ENCODE measurements around a stretch of chr1.

DNA sequence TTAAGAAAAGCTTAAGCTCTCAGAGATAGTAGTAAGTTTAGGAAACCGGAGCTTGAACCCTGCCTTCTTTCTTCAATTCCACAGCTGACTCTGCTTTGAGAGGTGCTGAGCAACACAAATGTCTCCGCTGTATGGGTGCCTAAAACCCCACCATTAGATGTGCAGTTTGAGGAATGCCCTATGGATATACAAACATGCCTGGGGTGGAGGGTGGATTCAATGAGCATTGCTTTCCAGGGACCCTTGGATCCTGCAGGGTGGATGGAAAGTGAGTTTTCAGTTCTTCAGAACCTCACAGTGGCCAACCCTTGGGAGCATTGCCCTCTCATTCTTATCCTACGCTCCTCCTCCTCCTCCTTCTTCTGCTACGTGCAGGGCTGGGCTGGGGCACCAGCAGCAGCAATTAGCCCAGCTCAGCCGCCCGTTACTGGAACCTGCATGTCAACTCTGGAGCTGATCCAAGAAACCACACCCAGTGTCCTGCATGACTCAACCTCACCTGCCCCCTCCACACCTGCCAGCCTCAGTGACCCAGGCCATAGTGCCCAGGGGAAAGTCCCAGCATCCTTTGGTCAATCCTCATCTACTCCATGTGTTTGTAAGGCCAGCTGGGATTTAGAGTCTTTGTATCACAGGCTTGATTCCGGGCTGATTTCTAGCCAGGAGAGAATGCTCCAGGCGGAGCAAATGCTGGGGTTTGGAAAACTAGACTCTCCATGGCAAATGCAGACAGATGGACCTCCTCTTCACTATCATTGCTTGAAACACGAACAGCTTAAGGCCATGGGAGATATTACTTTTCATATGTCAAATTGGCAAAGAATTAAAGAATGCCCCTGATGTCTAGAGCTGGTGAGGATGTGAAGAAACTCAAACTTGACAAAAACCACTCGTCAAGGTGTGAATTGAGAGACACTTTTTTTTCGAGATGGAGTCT lies 12.6 kb downstream of the ELF3 start:
- RRBS = no CpG with 5 or more reads among the region's 11 CpGs

DNA sequence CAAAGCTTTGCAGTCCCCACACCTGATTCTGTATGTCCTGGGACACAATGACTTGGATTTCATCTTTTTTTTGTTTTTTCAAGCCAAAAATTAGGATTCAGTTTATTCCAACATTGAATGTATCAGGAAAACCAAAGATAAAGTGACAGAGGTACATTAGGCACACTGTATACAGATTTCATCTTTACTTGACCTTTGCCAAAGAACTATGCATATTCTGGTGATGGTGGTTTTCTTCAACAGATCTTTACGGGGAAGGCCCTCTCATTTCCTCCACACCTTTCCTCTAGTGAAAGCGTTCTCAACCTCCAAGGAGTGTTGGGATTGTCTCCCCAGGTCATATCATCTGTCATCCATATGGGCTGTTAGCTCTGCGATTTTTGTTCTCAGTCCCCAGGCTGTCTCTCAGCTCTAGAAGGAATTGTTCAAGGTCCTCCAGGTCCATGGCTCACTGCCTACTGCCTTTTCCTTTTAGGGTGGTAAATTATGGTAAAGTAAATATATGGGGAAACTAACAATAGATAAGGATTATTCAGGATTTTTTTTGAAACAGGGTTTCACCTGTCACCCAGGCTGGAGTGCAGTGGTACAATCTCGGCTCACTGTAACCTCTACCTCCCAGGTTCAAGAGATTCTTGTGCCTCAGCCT lies 37.5 kb downstream of the ELF3 start:
- RRBS = no CpG with 5 or more reads among the region's 4 CpGs

DNA sequence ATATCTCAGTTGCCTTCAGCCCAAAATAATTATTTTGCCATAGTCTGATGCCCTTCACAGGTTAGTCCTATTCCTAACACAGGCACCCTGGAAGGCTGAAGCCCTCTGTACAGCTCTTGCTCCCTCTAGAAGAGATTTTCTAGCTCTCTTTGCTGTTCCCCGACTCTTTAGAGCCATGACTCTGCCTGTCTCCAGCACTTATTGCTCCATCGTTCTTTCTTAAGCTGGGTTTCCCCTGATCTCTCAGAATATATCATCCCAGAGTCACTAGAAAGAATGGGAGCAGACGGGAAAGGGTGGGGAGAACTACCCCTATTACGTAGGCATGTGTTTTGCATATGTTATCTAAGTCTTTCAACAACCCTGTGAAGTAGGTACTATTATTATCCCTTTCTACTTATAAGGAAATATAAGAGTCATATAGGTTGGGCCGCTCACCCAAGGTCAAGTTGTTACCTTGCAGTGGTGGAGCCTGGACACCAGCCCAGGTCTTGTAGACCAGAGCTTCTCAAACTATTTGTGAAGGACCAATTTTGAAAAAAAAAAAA lies 38.7 kb downstream of the ELF3 start:
- RRBS = no CpG with 5 or more reads among the region's 5 CpGs

DNA sequence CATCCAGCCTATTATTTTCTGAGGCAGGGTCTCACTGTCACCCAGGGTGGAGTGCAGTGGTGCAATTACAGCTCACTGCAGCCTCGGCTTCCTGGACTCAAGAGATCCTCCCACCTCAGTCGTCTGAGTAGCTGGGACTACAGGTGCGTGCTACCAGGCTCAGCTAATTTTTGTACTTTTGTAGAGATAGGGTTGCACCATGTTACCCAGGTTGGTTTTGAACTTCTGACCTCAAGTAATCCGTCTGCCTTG lies 8.0 kb downstream of the ARL8A start:
- RRBS = no CpG with 5 or more reads among the region's 4 CpGs

DNA sequence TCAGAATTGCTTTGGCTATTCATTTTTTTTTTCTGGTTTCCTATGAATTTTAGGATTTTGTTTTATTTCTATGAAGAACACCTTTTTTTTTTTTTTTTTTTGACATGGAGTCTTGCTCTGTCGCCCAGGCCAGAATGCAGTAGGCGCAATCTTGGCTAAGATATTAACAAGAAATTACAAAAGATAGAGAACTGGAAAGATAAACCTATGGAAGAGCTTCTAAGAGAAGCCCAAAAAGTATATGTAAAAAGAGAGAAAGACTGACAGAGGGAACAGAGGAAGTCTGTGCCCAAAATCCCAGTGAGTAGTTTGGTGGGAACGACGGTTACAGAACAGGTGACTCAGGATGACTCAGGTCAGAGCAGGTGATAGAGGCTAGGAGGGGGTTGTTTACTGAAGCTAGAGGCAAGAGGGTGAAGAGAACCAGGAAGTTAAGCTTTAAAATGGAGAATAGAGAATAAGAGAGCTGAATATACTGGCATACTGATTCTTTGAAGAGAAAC lies 134.7 kb downstream of the PPP1R12B start:
- RRBS = no CpG with 5 or more reads among the region's 4 CpGs

DNA sequence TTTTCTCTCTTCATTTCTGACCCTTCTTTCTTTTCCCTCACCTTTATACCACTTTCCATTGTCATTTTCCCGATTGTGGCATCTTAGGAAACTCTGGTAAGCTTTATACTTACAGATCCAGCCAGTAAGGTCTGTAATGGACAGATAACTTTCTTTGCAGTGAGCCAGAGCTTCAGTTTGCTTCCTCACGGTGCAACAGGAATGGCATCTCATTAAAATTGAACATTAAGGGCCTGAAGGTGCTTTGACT lies 171.5 kb downstream of the SYT2 start:
- RRBS = no CpG with 5 or more reads among the region's 2 CpGs

DNA sequence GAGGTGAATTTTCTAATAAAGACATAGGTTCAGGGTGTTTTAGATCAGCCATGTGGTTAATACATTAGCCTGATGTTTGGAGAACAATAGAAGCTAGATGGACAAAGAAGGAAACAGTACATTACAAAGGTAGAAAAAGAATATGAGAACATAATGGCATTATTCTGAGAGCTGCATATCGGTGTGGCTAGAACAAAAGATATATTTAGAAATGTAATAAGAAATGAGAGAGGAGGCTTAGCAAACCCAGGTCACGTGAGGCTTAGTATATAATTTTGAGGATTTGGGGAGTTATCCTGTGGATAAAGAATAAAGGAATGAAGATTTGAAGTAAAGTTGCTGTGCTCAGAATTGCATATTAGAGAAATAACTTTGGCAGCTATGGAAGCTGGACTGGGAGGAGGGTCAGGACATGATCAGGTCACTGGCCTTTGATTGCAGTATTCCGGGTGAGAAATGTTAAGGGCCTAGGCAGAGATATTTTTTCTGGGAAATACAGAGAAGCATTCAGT lies 164.5 kb downstream of the SYT2 start:
- RRBS = no CpG with 5 or more reads among the region's 3 CpGs

DNA sequence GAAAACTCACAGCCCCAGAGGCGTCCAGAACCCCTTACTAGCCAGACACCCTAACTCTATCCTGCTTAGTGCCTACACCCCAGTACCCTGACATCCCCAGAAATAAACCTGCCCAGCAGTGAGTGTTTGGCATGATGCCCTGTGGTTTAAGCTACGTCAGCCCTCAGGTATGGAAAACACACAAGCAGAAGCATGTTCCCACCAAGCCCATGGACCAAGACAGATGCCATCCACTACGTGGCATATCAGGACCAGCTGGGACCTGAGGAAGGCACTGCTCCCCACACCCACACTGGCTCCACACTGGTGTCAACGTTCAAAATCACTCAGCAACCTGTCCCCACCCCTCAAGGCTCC lies 116.4 kb downstream of the SYT2 start:
- RRBS = no CpG with 5 or more reads among the region's 4 CpGs

GRCh38 chr1:202861399-202862300 lies 27.3 kb downstream of the RABIF start:
- RRBS = 9% methylated on average over 4 of the region's 51 CpGs

GRCh38 chr1:202940835-202941881 lies 14.1 kb upstream of the KLHL12 start:
- RRBS = no CpG with 5 or more reads among the region's 6 CpGs

DNA sequence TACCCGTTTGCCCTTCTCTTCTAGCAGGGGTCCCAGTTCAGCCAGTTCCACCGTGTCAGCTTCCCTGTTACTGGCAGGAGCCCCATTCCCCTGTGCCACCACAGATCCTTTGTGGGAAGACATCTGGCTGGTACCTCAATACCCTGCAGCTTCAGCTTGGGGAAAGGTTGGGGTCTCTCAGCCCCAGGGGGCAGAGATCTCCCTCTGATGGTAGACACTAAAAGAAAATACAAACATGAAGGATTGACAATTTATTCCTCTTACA lies 7.2 kb downstream of the ADIPOR1 start:
- RRBS = no CpG with 5 or more reads among the region's 2 CpGs

GRCh38 chr1:203026914-203027275 lies 604 bp downstream of the PPFIA4 start:
- RRBS = 19% methylated on average over 6 of the region's 20 CpGs

GRCh38 chr1:203082908-203083441 lies 2.8 kb downstream of the MYOG start:
- RRBS = no CpG with 5 or more reads among the region's 6 CpGs

GRCh38 chr1:203144685-203145119 lies 17.2 kb downstream of the ADORA1 start:
- RRBS = no CpG with 5 or more reads among the region's 6 CpGs

- RRBS = no CpG with 5 or more reads among the region's 21 CpGs
Measured at GRCh38 chr1:203306971-203307592, 1.8 kb downstream of the BTG2 start.

DNA sequence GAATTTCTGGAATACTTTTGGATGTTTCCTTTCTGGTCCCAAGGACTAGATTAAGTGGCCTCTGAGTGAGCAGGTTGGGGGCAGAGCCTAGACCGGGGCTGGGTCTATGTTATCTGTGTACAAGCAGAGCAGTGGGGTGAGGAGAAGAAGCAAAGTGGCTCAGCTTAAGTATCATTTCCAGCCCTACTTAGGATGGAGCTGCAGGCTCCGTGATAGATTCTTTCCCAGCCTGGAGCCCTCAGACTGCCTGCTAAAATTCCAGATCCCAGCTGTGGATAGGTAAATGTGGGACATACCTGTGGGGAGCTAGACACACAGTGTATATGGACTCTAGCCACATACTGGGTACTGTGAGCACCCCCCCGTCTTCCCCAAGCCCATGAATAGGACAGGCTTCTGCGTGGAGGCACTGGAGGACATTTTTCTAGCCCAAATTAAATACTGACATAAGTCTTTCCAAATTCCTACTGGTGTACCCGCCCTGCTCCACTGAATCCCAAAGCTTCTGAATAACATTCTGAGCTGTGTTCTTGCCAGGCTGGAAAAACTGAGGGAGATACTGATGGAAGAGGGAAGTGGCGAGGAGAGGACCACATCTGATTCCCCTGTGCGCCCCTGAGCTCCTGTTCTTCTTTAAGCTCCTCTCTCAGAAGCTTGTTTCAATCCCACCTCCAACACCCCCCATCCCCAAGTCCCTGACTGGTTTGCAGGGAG lies 6.7 kb downstream of the FMOD start:
- RRBS = no CpG with 5 or more reads among the region's 7 CpGs

GRCh38 chr1:203360960-203361758 lies 10.2 kb upstream of the FMOD start:
- RRBS = no CpG with 5 or more reads among the region's 11 CpGs